ENCODE results near the gene DEFB124.

GRCh38 chr20:29753233-29753760, 1504.2 kb upstream of the DEFB115 start:
- PRO-cap: no peak
- RAMPAGE, long total RNA, 2 experiments: no peak in any of the 2 experiments

GRCh38 chr20:30564936-30565314, 692.5 kb upstream of the DEFB115 start:
- PRO-cap: no peak
- RAMPAGE, long total RNA, 2 experiments: no peak in any of the 2 experiments

GRCh38 chr20:31474638-31475517, at the start of gene DEFB124:
DEFB124 (minus strand) TSS chr20:31475127.
- PRO-cap: bidirectional peak, plus-strand start at chr20:31475271, minus-strand start at chr20:31475091
- RAMPAGE, long total RNA, 2 experiments: start-site peak on the plus strand in 1 of 2 experiments, at chr20:31475267-31475295 at its widest, 30 reads per replicate

DNA sequence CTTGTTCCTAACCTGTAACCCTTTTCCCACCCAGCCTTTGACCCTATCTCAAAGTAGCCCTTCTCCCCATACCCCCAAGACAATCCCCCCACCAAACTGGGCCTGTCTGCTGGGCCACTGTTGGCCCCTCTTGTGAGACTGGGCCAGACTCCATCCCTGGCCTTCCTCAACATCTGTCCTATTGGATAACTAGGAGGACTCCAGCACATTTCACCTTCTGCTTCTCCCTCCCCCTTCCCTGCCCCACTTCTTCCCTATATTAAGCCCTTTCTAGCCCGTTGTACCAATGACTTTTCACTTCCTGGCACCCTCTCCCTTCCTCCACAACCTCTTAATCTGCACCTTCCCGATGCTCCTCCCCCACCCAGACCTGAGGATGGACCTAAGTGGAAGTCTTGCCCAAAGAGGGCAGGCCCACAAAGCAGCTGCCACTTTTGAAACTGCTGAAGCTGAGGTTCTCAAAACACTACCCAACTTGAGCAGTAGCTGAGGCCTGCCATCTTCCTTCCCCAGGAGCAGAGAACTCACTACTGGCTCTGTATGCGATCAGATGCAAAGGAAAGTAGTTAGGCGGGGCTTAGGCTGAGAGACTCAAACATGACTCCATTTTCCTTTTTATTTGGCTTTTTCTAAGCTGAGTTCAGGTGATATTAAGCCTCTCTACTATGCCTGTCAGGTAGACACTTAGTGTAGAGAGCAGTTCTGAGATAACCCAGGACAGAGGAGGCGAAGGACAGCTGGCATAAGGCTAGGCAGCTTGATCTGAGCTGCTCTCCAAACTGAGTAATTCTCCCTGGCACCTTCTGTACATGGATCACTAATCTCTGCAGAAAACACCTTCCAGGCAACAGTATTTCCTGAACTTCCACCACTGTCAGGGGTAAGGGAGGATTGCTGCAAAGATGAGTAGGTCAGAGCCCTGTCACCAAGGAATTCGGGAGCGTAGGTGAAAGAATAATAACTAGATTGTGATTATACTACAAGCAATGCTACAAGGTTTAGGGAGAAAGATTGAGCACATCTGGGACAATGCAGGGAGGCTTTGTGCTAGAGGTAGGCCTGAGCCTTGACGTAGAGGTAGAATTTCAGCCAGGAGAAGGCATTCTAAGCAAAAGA, 1.6 kb downstream of the HM13 start:
- PRO-cap: no peak
- RAMPAGE, long total RNA, 2 experiments: no peak in any of the 2 experiments

GRCh38 chr20:31568054-31568916, 21.1 kb downstream of the MCTS2 start:
- PRO-cap: no peak
- RAMPAGE, long total RNA, 2 experiments: no peak in any of the 2 experiments

GRCh38 chr20:31568917-31569988, 22.1 kb downstream of the MCTS2 start:
- PRO-cap: no peak
- RAMPAGE, long total RNA, 2 experiments: no peak in any of the 2 experiments

DNA sequence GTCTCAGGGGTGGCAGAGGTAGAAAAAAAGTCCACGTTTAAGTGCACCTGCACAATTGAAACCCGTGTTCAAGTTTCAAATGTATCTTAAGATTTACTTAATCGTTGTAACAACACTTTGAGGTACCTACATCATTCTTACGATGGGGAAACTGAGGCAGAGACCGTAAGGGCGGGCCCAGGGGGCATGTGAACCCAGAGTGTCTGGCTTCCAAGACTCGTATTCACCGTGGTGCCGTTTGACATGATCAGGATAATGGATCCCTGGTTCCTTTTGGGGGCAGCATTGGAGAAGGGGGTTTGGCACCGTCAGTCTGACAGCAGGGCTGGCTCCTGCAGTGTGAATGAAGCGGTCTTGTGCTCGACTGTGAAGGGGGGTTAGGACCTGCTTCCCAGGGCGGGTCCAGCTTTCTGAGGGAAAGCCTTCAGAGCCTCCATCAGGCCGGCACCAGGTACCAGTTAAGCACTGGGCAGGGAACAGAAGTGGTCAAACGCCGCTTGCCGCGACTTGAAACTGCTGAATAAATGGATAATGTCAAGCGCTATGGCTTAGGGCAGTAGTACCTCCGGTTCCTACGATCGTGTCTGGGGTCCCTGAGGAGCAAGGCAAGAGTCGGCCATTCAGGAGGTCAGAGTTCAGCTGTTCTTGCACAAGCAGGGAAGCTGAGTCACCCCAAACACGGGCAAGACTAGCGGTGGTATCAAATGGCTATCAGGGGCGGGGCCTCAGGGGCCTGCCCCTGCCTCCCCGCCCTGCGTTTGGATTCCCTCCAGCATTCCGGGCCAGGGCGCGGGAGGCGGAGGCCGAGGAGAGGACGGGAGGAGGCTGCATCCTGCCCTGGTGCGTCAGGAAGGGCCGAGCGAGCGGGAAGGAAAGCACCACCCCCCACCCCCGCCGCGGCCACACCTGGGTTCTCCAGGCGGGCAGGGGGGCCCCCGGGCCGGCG, 25.3 kb downstream of the MCTS2 start:
- PRO-cap: bidirectional peak, plus-strand start at position 775 of the sequence, minus-strand start at position 586 of the sequence
- RAMPAGE, long total RNA, 2 experiments: no peak in any of the 2 experiments

DNA sequence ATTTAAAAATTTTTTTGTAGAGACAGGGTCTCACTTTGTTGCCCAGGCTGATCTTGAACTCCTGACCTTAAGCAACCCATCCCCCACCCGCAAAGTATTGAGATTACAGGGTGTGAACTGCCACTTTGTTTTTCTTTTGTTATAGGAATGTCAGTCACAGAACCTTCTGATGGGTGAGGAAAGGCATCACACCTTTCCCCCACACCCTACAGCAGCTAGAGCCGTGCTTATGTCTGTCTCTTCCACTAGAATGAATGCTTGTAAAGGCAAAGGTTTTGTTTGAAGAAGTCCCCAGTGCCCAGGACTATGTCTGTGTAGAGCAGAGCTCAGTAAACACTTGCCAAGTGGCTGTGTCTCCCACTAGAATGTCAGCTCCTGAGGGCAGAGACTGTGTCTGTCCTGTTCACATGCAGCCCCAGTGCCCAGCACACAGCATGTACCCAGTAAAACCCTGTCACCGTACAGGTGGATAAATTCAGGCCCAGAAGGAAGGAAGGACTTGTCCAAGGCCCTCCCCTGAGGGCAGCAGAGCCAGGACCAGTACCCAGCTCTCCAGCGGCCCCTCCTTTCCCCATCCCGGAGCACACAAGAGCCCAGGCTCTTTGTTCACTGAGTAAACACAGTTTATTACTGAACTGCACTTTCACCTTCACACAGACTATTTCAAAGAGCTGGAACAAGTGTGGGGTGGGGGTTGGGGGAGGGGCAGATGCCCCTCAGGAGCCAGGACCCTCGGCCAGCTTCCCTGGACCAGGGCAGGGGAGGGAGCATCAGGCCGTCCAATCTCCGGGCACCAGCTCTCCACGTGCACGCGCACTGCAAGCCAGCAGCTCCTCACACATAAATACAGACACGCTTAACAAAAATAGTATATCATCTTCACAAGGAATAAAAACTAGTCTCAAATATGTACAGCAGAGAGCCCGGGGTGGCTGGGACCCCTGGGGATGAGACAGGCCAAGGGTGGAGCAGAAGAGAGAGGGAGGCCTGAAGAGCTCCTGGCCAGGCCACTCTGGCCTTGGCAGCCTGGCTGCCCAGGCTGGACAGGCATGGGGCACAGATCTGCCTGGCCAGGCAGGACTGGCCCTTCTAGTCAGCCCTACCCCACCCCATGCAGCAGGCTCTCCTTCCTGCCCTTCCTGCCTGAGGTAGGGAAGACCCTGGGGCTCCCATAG, 26.5 kb downstream of the COX4I2 start:
- PRO-cap: no peak
- RAMPAGE, long total RNA, 2 experiments: no peak in any of the 2 experiments

GRCh38 chr20:31715708-31716335, 6.8 kb downstream of the BCL2L1 start:
- PRO-cap: no peak
- RAMPAGE, long total RNA, 2 experiments: no peak in any of the 2 experiments

GRCh38 chr20:31716336-31716664, 6.4 kb downstream of the BCL2L1 start:
- PRO-cap: no peak
- RAMPAGE, long total RNA, 2 experiments: no peak in any of the 2 experiments

DNA sequence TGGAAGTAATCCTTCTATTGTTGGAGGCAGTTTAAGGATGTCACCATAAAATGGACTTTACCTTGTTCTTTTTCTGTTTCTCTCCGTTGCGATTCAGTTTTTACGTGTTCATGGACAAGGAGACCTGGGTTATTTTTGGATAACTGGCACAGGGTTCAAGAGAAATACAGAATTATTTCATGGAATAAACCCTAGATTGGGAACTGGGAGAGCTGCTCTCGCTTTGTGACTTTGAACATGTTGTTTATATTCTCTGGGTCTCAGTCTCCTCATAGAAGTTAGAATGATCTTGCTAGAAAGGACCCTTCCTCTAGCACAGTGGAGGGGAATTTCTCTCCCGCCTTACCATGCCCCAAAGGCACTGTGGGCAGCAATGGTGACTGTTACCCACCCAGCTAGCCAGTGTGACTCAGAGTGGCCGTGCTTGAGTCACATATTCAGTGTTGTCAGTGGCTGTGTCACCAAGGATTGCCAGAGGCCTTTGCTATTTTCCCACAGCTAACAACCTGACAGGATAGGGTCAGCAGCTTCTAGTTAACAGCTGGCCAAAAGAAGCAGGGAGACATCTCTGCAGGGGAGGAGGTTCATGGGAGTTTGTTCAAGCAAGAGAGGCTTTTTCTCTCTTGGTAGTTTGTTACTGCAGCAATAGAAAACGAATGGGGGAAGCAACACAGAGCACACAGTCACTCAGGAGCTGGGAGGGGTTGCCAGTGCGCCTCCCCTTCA, 9.0 kb upstream of the MYLK2 start:
- PRO-cap: no peak
- RAMPAGE, long total RNA, 2 experiments: no peak in any of the 2 experiments

- PRO-cap: no peak
- RAMPAGE, long total RNA, 2 experiments: no peak in any of the 2 experiments
Observed at GRCh38 chr20:31837979-31838517, 7.4 kb downstream of the FOXS1 start.

DNA sequence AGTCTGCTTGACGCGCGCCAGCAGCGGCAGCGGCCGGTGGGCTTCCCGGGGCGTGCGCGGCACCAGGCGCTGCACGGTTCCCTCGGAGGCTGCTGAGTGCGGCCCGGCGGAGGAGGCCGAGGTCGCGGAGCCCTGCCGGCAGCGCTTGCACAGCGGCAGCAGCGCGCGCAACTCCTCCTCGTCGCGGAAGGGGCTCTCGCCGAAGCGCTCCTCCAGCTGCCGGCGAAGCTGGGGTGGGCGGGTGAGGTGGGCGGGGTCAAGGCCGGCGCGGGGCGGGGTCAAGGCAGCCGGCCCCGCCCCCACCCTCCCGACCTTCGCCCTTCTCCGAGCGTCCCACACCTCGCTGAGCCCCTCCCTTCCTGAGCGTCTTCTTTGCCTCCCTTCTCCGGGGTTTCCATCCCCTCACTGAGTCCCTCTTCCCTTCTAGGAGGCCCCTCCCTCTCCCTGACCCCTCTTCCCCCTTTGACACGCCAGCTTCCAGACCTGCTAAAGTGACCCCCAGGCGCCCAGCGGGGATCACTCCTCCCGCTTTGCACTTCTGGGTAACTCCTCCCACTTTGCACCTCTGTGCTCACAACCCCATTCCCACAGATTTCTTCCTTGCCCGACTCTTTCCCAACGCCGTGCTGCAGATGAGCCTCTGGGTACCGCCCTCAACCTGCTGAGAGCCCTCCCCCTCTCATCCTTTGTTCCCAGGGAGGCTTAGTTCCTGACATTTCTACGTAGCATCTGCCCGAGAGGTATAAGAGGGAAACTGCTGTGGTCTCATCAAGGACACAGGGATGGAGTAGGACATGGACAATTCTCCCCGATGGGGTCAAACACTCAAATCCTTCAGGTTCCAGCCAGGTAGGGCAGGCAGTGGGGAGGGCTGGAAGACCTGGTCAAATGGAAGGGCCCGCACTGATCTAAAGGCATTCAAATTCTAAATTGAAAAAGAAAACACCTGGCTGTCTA, 8.6 kb downstream of the DUSP15 start:
- PRO-cap: unidirectional peak, minus-strand start at position 189 of the sequence
- RAMPAGE, long total RNA, 2 experiments: no peak in any of the 2 experiments

- PRO-cap: no peak
- RAMPAGE, long total RNA, 2 experiments: no peak in any of the 2 experiments
Observed at GRCh38 chr20:32028921-32029244, 18.6 kb downstream of the CCM2L start.

DNA sequence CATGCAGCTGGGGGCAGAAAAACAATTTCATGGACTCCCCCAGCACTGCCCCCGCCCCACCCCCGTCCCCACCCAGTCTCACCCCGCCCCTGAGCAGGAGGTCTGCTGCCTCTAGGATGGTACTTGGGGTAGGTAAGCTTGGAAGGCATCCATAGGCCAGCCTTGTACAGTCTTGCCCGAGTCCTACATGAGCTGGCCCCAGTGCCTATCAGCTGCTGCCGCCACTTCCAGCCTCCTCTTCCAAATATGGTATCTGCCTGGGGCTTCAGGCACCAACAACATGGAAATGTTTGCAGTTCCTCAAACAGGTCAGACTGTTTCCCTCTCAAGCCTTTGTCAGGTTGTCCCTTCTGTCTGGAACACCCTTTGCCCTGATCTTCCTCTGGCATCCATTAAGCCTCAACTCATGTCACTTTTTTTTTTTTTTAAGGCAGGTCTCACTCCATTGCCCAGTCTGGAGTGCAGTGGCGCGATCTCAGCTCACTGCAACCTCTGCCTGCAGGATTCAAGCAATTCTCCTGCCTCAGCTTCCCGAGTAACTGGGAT, 11.4 kb upstream of the HCK start:
- PRO-cap: no peak
- RAMPAGE, long total RNA, 2 experiments: no peak in any of the 2 experiments

DNA sequence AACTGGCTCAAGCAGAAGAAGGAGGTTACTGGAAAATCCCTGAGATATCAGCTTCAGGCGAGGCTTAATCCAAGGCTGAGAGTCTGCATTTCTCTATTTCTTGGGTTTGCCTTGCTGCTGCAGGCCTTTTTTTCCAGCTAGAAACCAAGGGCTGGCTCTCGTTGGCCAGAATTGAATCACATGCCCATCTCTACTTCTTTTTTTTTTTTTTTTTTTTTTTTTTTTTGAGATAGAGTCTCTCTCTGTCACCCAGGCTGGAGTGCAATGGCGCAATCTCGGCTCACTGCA, 11.7 kb downstream of the HCK start:
- PRO-cap: no peak
- RAMPAGE, long total RNA, 2 experiments: no peak in any of the 2 experiments

DNA sequence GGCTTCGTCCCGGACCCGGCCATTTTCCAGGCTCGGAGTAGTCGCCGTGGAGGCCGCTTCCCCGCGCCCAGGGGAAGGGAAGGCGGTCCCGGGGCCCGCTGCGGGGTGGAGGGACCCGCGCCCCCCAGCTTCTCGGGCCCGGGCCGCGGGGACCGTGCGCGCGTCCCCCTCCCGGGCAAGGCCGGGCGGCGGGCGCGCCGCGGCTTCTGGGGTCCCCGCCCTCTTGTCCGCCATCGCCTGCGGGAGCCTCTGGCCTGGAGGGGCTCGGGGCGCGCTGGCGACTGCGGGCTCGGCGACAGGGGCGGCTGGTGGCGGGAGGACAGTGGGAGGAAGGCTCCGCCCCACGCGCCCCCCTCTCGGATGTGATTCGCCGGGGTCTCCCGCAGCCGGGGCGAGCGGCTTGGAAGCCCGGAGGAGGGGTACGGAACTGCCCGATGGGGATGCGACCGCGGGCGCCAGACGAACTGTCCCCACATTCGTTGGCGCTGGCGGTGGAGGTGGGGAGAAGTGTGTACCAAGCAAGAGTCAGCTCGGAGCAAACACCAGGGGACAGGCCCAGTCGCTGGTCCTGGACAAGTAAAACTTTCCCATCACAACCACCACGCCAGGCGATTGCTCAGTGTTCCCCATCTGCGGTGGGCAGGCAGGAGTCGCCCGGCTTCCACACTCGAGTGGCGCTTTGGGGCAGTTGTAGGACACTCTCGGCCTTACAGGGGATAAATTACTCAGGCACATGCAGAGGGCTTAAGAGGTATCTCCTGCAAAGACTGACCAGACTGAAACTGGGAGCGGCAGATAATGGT, 17.3 kb downstream of the PLAGL2 start:
- PRO-cap: no peak
- RAMPAGE, long total RNA, 2 experiments: no peak in any of the 2 experiments

- PRO-cap: no peak
- RAMPAGE, long total RNA, 2 experiments: no peak in any of the 2 experiments
Observed at GRCh38 chr20:32194085-32194532, 13.4 kb downstream of the PLAGL2 start.

- PRO-cap: no peak
- RAMPAGE, long total RNA, 2 experiments: no peak in any of the 2 experiments
Observed at GRCh38 chr20:32237120-32237931, 29.6 kb downstream of the POFUT1 start.

DNA sequence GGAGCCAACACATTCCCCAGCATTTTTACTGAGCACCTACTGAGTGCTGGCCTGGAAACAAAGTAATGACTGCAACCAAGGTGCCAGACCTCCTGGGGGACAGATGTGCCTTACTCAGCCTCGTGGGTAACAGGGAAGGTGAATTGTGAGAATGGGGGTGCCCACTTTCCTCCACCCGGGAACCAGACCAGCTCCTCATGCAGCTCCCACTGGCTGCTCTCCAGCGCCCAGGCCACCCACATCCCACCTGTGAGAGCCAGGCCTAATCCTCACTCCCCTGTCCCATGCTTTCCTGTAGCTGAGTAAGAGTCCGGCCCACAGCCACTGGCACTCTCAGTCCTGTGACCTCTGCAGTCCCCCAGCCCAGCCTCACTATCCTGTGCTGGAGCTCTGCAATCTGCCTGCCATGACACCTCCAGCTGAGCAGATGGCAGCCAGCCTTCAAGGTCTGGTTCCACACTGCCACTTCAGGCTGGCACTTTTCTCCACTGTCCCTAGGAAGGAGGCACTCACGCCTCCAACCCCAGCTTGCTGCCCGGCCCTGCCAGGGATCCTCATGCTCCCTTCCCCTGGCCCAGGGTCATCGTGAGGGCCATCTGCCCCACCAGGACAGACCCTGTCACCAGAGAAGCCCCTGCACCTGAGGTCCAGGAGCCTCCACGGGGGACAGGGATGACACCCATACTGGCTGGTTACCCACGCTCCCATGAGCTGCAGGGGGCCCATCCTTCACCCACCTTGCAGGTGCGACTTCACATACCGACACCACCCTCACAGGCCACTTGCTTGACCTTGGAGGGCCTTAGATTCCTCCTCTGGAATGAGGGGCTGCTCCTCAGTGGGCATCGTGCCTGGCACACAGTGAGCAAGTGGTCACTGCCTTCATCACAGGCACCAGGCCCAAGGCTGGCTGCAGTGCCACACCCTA, 100.0 kb downstream of the ASXL1 start:
- PRO-cap: no peak
- RAMPAGE, long total RNA, 2 experiments: no peak in any of the 2 experiments

Data from breast epithelium (tissue), 2 donors.